Neural cell (in vitro differentiated cells): ENCODE results near the genes YPEL2 and TUBD1.

DNA sequence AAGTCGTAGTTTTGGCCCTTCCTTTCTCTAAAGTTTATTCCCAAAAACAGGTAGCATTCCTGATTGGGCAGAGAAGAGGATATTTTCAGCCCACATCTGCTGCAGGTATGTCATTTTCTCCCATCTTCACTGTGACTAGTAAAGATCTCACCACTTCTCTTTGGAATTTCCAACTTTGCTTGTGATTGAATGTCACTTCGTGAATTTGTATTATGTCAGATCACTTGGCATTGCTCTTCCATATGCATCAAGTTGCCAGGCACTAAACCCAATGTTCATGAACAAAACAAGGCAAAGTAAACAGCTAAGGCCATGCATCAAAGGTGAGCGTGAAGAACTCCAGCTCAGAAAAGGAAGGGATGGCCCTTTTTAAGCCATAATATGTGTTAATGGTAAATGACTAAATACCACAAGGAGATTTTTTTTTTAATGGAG is 1.6 kb downstream of the RNF43 start:
- RAMPAGE, long total RNA, result no peak

- RAMPAGE, long total RNA, result no peak
Observed at GRCh38 chr17:58487420-58488165, 615 bp downstream of the HSF5 start.

DNA sequence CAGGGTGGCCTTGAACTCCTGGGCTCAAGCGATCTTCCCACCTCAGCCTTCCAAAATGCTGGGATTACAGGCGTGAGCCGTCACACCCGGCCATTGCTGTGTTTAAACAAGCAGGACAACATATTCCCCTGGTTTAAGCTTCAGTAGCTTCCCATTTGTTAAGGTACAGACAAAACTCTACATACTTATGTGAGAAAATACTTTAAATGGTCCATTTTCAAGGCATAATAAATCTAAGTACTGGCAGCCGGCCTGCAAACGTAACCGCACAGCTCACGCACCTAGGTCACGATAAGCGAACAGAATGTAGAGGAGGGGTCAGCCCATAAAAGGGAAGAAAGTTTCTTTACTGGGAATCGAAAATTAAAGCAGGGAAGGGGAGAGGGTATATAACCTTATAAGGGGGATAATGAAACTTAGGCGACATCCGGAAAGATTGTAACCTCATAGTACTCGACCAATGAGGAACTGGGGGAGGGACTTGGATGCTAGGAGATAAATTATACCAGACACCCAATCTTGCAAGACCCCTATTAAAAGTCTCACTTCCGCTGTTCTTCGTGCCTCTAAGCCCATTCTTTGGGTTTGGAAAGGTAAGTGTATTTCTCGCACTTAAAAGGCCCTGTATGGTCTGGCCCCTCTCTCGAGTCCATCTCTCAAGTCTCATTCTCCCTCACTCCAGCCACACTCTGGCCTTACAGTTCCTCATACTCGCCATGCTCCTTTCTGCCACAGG is 59.3 kb downstream of the IGBP1C start:
- RAMPAGE, long total RNA, result no peak

- RAMPAGE, long total RNA, result no peak
Observed at GRCh38 chr17:58996891-58997288, 109.8 kb downstream of the TRIM37 start.

DNA sequence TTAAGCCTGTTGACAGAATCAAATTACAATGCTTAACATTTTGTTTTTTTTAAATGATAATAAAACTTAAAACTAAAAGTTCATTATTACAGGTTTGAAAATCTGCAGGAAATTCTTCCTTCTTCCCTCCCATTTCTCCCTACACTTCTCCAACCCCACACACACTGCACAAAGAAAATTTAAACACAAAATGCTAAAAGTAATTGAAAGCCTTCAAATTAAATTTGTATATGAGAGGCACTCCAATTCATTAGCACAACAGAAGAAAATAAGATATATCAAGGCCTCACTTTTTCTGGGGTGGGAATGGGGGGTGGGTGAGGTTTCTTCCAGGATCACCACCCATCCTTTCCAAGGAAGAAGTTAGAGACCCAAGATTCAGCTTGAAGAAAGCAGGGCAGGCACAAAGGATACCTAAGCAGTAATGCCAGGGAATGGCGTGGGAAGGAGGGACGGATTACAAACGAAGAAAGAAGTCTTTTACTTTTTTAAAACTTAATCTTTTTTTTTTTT is 1.6 kb downstream of the SKA2 start:
- RAMPAGE, long total RNA, result no peak

GRCh38 chr17:59315886-59316160 is 15.6 kb upstream of the YPEL2 start:
- RAMPAGE, long total RNA, result no peak

GRCh38 chr17:59331234-59332108 is at the start of gene YPEL2:
TSS of gene YPEL2 (plus strand) at chr17:59331655.
- RAMPAGE, long total RNA, result no peak

- RAMPAGE, long total RNA, result no peak
Observed at GRCh38 chr17:59424829-59426273, 93.9 kb downstream of the YPEL2 start.

DNA sequence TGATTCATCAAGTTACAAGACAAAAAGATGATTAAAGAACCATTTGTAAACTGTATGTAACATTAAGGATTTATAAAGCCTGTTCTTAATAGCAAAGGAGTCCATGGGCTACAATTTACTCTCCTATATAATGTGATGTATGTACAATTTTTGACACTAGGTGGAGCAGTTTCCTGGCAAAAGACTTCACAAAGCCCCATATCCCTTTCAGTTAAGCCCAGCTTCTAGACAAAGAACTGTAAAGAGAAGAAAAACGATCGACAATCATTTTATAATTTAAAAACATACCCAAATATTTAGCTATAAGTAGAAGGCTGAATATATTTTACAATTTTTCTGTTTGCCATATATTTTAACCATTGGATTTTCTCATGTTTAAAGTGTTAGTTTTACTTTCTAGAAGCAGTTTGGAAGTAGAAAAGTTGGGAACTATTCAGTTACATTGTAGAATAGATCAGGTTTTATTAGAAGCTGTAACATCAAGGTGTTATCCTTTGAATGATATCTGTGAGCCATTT is 46.1 kb downstream of the VMP1 start:
- RAMPAGE, long total RNA, result no peak

GRCh38 chr17:59755925-59756672 is 48.6 kb downstream of the VMP1 start:
- RAMPAGE, long total RNA, result no peak

DNA sequence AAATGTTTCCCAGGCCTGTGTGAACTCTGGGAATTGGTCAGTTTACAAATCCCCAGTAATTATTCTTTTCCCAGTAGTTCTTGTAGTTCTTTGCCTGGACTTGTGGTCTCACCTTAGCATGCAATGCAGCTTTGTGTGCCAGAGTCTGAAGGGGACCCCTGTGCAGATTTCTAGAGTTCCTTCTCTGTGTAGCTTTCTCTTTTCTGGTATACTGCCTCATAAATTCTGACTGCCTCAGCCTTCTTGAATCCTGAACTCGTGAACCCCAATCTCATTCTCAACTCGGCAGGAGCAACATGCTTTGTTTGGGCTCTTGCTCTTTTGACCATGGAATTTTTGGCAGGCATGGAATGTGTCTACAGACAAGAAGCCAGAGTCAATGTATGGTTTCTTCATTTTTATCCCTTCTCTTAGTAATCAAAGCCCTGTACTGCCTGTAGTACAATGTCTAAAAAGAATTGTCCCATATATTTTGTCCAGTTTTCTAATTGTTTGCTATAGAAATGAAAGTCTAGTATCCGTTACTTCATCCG is 54.3 kb downstream of the VMP1 start:
- RAMPAGE, long total RNA, result no peak

- RAMPAGE, long total RNA, result no peak
Observed at GRCh38 chr17:59783547-59783823, 76.0 kb downstream of the VMP1 start.

- RAMPAGE, long total RNA, result no peak
Observed at GRCh38 chr17:59837362-59837730, 55.4 kb downstream of the TUBD1 start.

- RAMPAGE, long total RNA, result start-site peak on the minus strand at chr17:59892878-59892945, 77 and 76 reads in 2 replicates
Observed at GRCh38 chr17:59892606-59893045, at the start of gene TUBD1. TSS of gene TUBD1 (minus strand) at chr17:59892943.

- RAMPAGE, long total RNA, result no peak
Observed at GRCh38 chr17:60077909-60078522, 705 bp downstream of the HEATR6 start.

DNA sequence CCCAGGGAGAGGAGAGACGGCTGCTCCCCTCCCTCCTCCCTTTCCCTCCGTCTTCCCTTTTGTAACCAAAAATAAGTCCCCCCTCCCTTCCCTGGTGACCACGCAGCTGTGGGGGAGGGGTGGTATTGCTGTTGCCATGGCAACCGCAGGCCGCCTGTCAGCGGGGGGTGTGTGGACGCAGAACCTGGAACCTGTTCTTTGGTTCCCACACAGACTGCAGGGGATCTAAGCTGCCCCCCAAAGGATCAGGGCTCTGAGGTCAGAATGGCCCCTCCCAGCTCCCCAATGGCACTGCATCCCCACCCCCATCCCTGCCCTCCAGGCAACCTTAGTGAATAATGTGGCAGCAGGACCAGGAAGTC is 11.8 kb downstream of the CA4 start:
- RAMPAGE, long total RNA, result no peak

DNA sequence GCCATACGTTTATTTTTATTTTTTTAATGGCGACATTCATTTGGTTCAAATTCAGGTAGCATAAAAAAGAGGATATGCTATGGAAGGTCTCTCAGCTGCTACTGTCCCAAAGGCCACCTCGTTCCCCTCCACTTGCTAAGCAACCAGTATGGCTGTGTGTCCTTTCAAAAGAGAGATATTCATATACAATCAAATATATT is 25.7 kb downstream of the PPM1D start:
- RAMPAGE, long total RNA, result no peak

GRCh38 chr17:61005422-61005718 is 327.7 kb downstream of the BCAS3 start:
- RAMPAGE, long total RNA, result no peak

- RAMPAGE, long total RNA, result no peak
Observed at GRCh38 chr17:61135873-61136401, 263.7 kb upstream of the TBX2 start.

DNA sequence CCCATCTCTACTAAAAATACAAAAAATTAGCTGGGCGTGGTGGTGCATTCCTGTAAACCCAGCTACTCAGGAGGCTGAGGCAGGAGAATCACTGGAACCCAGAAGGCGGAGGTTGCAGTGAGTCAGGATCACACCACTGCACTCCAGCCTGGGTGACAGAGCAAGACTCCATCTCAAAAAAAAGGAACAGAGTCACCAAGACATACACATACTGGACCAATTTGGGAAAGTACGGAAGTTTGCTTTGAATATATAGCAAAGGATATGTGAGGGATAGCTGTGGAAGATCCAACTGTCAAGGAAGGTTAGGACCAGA is 259.6 kb upstream of the TBX2 start:
- RAMPAGE, long total RNA, result no peak